ENCODE data around the genes SAP25, FBXO24 and GIGYF1.

GRCh38 chr7:100442701-100443544 is 6.6 kb upstream of the PPP1R35 start:
- PRO-cap, 3 experiments = no peak in any of the 3 experiments
- RRBS = no CpG with 5 or more reads among the region's 10 CpGs

- PRO-cap, 3 experiments = peak in 3 of 3 experiments; most common minus-strand start chr7:100444412 (in 3)
- RRBS = no CpG with 5 or more reads among the region's 14 CpGs
Observed at GRCh38 chr7:100444308-100445148, 8.2 kb upstream of the PPP1R35 start.

DNA sequence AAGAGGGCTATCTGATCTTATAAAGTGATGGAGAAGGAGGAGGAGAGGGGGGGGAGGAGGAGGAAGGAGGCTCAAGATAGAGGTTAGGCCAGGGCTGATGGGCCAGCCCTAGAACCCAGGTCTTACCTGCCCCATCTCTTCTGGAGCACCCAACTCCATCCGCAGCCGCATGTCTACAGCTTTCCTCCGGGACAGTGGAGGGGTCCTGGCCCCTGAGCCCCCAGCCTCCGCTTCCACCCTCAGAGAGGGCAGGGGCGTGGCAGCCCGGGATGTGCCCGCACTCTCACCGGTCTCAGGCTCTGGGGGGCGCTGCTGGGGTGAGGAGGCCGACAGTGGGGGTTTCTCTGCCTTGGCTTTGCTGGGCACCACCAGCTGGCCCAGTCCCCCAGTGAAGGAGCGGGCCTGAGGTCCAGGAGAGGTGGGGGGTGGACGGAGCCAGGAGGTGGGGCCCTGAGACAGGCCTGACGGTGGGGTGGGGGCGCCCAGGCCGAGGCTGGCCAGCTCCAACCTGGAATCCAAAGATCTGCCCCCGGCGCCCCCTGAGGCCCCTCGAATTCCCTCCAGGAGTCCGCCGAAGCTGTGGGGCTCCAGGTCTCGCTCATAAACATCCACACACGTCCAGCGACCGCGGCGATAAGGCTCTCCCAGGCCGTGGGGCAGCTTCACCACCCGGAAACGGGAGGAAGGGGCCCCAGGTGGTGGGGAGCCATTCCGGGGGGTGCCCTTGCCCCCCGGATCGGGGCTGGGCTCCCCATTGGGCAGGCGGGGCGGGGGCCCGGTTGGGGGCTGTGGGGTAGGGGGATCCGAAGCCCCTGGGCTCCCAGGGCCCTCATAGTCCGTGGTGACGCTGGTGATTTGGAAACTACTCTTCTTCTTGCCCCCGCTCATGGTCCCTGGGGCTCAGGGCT is 1.6 kb downstream of the TSC22D4 start:
- PRO-cap, 3 experiments = no peak in any of the 3 experiments
- RRBS = 5% methylated on average over 10 of the region's 39 CpGs

- PRO-cap, 3 experiments = no peak in any of the 3 experiments
- RRBS = 57% methylated on average over 13 of the region's 83 CpGs
Observed at GRCh38 chr7:100573299-100574215, at the start of gene SAP25. TSS of gene SAP25 (minus strand) at chr7:100573900.

- PRO-cap, 3 experiments = no peak in any of the 3 experiments
- RRBS = 91% methylated on average over 5 of the region's 18 CpGs
Observed at GRCh38 chr7:100578993-100579482, 5.3 kb upstream of the SAP25 start.

GRCh38 chr7:100586247-100586574 is at the start of gene FBXO24:
TSS of gene FBXO24 (plus strand) at chr7:100586328.
- PRO-cap, 3 experiments = peak in 3 of 3 experiments; most common plus-strand start chr7:100586453 (in 2)
- RRBS = 1% methylated on average over 2 of the region's 23 CpGs

DNA sequence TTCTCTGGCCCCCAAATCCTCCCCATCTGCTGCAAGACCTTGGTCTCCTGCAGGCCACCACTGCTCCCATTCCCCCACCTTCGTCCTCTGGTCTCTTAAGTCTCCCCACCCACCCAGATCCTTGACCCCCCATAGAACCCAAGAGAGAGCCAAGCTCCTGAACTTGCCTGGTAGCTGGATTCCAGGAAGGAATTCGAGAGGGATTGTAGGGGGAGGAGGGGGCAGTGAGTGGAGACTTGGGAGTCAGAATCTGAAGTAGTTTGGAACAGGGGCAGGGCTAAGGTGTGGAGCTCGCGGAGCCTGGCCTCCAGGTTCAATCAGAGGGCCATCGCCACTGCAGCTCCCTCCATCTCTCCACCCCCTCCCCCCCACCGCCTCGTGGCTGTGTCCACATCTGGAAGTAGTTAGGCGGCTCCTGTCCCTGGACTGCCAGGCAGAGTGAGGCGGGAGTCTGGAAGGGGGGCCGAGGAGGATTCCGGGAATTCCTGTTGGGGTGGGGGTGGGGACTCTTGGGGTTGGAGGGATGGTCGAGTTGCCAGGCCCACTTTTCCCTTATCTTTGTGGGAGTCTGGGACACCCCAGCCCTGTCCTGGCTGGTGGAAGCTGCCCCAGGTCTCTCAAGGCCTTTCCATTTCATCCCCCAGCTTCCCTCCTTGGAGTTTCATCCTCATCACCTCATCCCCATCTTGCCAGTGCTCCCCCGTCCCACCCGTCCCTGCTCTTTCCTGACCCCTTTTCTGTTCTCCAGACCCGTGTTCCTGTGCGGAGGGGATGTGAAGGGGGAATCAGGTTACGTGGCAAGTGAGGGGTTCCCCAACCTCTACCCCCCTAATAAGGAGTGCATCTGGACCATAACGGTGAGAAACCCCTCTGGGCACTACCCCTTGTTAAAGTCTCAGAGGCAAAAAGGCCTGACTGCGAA is 780 bp downstream of the PCOLCE start:
- PRO-cap, 3 experiments = peak in 3 of 3 experiments; most common plus-strand start position 555 of the sequence (in 2); most common minus-strand start position 367 of the sequence (in 1)
- RRBS = no CpG with 5 or more reads among the region's 19 CpGs

- PRO-cap, 3 experiments = no peak in any of the 3 experiments
- RRBS = 100% methylated on average over 1 of the region's 15 CpGs
Observed at GRCh38 chr7:100606130-100606677, 4.0 kb downstream of the PCOLCE start.

DNA sequence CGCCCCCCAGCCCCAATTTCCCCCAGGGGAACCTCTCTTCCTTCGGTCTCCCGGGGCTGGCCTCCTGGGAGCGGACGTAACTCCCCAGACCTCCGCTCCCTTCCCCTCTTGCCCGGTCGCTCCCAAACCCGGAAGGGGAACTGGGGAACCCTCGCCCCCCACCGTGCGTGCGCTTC is 300 bp downstream of the GNB2 start:
- PRO-cap, 3 experiments = peak in 1 of 3 experiments; most common minus-strand start position 121 of the sequence (in 1)
- RRBS = 2% methylated on average over 5 of the region's 13 CpGs

DNA sequence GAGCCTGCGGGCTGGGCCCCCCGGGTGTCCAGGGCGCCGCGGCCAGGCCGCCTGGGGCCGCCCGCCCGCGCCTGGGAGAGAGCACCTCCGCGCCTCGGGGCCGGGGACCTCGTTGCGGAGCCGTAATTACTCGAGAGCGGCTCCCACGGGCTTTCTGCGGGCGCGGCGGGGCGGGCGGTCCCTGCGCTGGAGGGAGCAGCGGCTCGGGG is 1.5 kb downstream of the GNB2 start:
- PRO-cap, 3 experiments = no peak in any of the 3 experiments
- RRBS = 3% methylated on average over 10 of the region's 29 CpGs

GRCh38 chr7:100693598-100694741 is at the start of gene GIGYF1:
TSS of gene GIGYF1 (minus strand) at chr7:100694250.
- PRO-cap, 3 experiments = peak in 3 of 3 experiments; most common plus-strand start chr7:100694539 (in 3); most common minus-strand start chr7:100694233 (in 2)
- RRBS = 2% methylated on average over 91 of the region's 171 CpGs

- PRO-cap, 3 experiments = peak in 2 of 3 experiments; most common plus-strand start chr7:100836147 (in 1)
- RRBS = 15% methylated on average over 5 of the region's 19 CpGs
Observed at GRCh38 chr7:100835586-100836859, 8.7 kb upstream of the EPHB4 start.

- PRO-cap, 3 experiments = no peak in any of the 3 experiments
- RRBS = no CpG with 5 or more reads among the region's 3 CpGs
Observed at GRCh38 chr7:100836860-100837040, 9.4 kb upstream of the EPHB4 start.

GRCh38 chr7:100879697-100880348 is 4.9 kb downstream of the SRRT start:
- PRO-cap, 3 experiments = no peak in any of the 3 experiments
- RRBS = no CpG with 5 or more reads among the region's 12 CpGs

- PRO-cap, 3 experiments = no peak in any of the 3 experiments
- RRBS = no CpG with 5 or more reads among the region's 23 CpGs
Observed at GRCh38 chr7:100967389-100968458, 1.6 kb upstream of the MUC12 start.

- PRO-cap, 3 experiments = no peak in any of the 3 experiments
- RRBS = no CpG with 5 or more reads among the region's 15 CpGs
Observed at GRCh38 chr7:101065958-101066735, 19.1 kb upstream of the TRIM56 start.

- PRO-cap, 3 experiments = no peak in any of the 3 experiments
- RRBS = no CpG with 5 or more reads among the region's 10 CpGs
Observed at GRCh38 chr7:101090884-101091508, 5.7 kb downstream of the TRIM56 start.

- PRO-cap, 3 experiments = no peak in any of the 3 experiments
- RRBS = no CpG with 5 or more reads among the region's 14 CpGs
Observed at GRCh38 chr7:101095355-101095938, 10.2 kb downstream of the TRIM56 start.

DNA sequence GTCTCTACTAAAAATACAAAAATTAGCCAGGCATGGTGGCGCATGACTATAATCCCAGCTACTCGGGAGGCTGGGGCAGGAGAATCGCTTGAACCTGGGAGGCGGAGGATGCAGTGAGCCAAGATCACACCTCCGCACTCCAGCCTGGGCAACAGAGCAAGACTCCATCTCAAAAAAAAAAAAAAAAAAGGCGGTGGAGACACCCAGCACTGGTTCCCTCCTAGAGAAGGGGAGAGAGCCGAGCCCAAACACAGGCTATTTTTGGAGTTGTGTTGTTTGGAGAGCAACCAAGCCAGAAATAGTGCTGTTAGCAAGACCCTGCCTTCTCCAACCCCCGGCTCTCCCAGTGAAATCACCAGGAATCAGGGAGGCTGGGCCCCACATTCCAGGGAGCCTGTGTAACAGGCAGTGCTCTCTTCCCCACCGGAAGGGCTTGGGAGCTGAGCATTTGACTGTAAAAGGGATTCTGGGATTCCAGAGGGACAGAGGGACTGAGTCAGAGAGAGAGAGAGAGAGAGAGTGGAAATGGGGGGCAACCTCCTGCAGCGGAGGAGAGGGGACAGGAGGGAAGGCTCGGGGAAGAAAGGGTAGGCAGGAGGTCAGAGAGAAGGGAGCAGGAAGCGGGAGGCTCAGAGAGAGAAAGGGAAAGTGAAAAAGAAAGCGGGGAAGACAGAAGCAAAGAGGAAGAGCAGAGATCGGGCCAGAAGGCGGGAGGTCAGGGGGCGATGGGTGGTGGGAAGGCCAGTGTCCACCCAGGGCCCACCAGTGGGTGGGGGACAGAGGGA is 5.0 kb upstream of the SERPINE1 start:
- PRO-cap, 3 experiments = peak in 3 of 3 experiments; most common plus-strand start position 501 of the sequence (in 2); most common minus-strand start position 364 of the sequence (in 2)
- RRBS = 7% methylated on average over 2 of the region's 16 CpGs

DNA sequence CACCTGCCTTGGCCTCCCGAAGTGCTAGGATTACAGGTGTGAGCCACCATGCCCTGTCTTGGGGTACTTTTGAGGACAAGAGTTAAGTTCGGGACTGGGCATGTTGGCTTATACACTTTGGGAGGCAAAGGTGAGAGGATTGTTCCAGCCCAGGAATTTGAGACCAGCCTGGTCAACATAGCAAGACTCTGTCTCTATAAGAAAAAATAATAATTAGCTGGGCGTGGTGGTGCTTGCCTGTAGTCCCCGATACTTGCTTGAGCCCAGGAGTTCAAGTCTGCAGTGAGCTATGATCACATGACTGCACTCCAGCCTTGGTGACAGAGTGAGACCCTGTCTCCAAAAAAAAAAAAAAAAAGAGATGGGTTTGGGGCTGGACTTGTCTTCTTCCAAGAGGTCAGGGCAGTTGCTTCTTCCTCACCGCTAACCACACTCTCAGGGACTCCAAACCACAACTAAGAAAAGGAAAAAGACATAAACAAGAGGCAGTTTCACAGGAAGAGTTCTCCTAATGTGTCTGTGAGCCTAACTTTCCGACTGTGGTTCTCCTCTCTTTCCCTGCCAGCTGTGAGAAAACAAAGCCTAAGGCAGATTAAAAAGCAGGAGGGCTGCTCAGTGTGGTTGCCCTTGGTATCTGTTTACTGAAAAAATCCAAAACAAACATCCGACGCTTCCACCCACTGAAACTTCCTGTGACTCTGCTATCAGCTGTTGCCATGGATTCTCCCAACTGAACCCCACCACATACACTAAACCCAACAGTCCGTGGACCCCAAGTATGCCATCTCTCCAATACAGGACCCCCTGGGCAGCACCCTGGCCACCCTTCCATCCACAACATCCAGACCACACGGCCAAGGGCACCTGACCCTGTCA is 2.4 kb upstream of the SERPINE1 start:
- PRO-cap, 3 experiments = peak in 3 of 3 experiments; most common plus-strand start position 680 of the sequence (in 1); most common minus-strand start position 569 of the sequence (in 3)
- RRBS = no CpG with 5 or more reads among the region's 10 CpGs

Data from breast (tissue), 4 donors.